ENCODE measurements around a stretch of chr1.

- PRO-cap, result no peak
- RAMPAGE, long total RNA, 4 experiments, result no peak in any of the 4 experiments
Measured at GRCh38 chr1:222044124-222044543, 302.2 kb upstream of the DUSP10 start.

GRCh38 chr1:222669169-222669761, 43.0 kb downstream of the AIDA start:
- PRO-cap, result no peak
- RAMPAGE, long total RNA, 4 experiments, result start-site peak on the minus strand in 1 of 4 experiments, at chr1:222669536-222669559 at its widest, 14 reads per replicate

DNA sequence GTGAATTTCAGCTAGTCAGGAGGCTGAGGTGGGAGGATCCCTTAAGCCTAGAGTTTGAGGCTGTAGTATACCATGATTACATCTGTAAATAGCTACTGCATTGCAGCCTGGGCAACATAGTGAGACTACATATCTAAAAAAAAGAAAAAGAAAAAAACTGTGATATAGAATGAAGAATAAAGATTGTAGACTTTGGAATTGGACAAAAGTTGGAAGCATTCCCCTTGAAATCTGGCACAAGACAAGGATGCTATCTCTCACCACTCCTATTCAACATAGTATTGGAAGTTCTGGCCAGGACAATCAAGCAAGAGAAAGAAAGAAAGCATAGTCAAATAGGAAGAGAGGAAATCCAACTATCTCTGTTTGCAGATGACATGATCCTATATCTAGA, 42.3 kb downstream of the DISP1 start:
- PRO-cap, result no peak
- RAMPAGE, long total RNA, 4 experiments, result no peak in any of the 4 experiments

- PRO-cap, result no peak
- RAMPAGE, long total RNA, 4 experiments, result no peak in any of the 4 experiments
Measured at GRCh38 chr1:223312066-223312857, 51.7 kb downstream of the SUSD4 start.

GRCh38 chr1:223340879-223341704, 22.9 kb downstream of the SUSD4 start:
- PRO-cap, result no peak
- RAMPAGE, long total RNA, 4 experiments, result no peak in any of the 4 experiments

DNA sequence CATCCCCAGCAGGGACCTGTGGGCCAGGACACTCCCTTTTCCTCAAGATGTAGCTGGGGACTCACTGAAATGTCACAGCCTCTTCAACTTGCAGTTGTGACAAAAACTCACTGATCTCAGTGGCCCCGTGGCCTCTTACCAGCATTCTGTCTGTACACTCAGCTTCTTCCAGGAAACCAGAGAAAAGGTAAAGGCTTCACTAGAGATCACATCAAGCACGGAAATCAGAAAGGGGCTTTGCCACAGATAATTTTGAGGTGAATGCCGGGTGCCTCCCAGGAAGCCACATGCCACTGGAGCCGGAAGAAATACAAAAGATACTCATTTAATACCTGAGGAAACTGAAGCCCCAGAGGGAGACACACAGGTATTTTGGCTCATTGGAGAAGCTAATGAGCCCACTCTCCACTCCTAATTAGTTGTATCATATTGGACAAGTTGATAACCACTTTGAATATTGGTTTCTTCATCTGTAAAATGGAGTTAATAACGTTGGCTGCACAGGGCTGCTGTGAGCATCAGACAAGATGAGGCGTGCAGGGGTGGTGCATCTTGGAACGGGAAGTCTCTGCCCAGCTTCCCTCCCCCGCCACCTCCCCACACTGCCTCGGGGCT, 122.4 kb downstream of the CCDC185 start:
- PRO-cap, result no peak
- RAMPAGE, long total RNA, 4 experiments, result no peak in any of the 4 experiments

GRCh38 chr1:223622172-223623125, 43.1 kb downstream of the CAPN8 start:
- PRO-cap, result no peak
- RAMPAGE, long total RNA, 4 experiments, result no peak in any of the 4 experiments

GRCh38 chr1:223641368-223642035, 24.0 kb downstream of the CAPN8 start:
- PRO-cap, result no peak
- RAMPAGE, long total RNA, 4 experiments, result no peak in any of the 4 experiments

DNA sequence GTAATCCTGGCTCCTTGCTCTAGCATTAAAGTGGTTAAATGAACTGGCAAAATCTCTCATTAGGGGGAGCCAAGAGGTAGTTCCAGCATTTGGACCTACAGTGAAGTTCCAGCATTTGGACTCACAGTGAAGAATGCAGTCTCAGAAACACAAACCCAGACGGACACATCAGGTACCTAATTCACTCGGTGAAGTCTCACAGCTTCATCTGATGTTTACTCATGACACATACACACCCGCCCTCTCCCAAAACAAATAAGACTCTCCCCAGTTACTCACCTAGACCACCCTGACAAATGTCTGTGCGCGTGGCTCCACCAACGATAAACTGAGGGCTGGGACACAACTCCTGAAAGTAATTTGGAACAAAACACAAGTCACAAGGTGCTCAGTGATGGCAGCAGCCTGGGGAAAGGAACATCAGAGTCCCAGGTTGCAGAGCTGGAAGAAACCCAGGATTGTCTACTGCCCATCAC, 11.4 kb downstream of the CAPN8 start:
- PRO-cap, result no peak
- RAMPAGE, long total RNA, 4 experiments, result no peak in any of the 4 experiments

GRCh38 chr1:223704795-223705858, 7.2 kb upstream of the CAPN2 start:
- PRO-cap, result no peak
- RAMPAGE, long total RNA, 4 experiments, result no peak in any of the 4 experiments

DNA sequence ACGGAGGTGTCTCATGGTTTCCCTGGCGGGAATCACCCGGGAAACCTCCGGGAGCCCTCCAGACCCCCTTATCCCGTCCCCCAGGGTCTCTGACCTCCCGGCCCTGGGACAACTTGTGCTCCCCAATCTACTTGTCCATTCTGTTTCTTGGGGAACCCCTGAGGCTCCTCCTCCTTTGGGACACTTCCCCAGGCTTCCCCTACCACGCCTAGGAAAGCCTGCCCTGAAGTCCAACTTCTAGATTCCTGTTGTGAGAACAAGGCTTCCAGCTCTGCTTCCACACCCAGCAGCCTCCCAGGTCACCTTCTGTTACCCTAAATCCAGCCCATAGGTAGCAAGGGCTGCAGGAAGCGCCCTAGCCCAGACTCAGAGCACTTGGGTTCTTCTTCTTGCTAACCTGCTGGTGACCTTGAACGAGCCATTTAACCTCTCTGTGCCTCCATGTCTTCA, 1.1 kb downstream of the CAPN2 start:
- PRO-cap, result no peak
- RAMPAGE, long total RNA, 4 experiments, result no peak in any of the 4 experiments

- PRO-cap, result no peak
- RAMPAGE, long total RNA, 4 experiments, result no peak in any of the 4 experiments
Measured at GRCh38 chr1:223713909-223714247, 1.5 kb downstream of the CAPN2 start.

- PRO-cap, result no peak
- RAMPAGE, long total RNA, 4 experiments, result no peak in any of the 4 experiments
Measured at GRCh38 chr1:223759009-223759620, 46.8 kb downstream of the CAPN2 start.

GRCh38 chr1:223770179-223771050, 58.1 kb downstream of the CAPN2 start:
- PRO-cap, result no peak
- RAMPAGE, long total RNA, 4 experiments, result no peak in any of the 4 experiments

DNA sequence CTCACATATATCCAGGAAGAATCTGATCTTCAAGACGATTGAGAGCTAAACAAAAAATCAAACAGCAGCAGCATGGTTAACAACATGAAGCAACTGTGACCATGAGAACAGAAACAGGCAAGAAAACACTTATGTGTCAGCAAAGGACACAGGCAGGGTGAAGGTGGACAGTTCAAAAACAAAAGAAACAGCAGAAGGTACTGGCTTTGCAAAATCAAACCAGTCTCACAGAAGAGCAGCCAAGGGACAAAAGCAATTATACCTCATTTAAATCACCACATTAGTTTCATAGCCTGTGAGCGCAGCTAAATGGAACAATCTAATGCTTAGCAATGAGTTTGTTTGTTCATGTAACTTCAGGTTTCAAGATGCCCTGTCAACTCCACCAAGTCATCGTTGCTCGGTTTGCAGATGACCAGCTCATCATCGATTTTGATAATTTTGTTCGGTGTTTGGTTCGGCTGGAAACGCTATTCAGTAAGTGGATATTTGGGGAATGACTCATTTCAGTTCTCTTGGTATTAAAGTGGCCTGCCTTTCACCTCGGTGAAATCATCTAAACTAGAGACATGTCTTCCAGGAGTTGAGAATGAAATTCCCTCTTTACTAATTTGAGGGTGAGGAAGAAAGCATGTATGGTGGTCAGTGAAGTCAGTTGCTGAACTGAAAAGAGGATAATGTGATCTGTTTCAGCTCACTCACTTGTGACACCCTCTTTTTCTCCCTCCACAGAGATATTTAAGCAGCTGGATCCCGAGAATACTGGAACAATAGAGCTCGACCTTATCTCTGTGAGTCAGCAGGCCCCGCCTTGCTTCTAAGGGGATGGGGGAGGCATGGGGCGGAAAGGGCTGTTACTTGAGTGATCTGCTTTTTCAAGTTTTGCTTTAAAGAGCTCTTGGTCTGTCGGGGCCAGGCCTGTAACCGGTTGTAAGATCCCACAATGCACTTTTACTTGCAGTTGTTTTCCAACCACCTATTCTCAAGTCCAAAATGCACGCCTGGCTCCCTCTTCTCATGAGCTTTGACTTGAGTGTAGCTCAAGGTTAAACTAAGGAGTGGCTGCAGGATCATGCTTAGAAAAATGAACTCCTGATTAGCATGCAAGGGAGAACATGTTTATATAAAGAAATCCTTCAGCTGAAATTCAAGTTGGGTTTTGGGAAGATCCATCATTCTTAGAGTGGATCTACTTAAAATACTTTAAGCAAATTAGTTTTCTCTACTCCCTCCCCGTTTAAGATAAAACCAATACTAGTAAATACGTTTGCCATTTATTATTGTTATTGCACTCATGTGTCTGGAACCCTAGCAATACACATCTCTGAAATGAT, 59.6 kb downstream of the CAPN2 start:
- PRO-cap, result no peak
- RAMPAGE, long total RNA, 4 experiments, result no peak in any of the 4 experiments

DNA sequence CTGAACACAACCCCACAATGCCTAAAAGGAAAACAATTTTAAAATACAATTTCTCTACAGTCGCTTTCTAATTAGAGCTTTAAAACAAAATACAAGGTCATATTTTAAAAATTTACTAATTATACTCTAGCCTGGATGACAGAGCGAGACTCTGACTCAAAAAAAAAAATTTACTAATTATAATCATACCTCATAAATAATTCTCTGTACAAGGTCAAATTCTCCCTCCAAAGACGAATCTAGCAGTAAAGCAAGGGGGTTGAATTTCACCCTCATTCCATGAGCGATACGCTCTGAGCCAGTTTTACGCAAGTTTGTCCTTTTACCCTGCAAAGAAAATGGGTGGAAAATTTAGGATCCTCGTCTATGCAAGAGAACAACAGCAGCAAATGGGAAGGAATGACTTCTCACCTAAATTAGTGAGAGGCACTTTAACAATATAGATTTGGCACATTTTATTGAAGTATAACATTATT, 52.6 kb downstream of the TP53BP2 start:
- PRO-cap, result no peak
- RAMPAGE, long total RNA, 4 experiments, result no peak in any of the 4 experiments

GRCh38 chr1:223824542-223825334, 21.0 kb downstream of the TP53BP2 start:
- PRO-cap, result no peak
- RAMPAGE, long total RNA, 4 experiments, result start-site peak on the minus strand in 1 of 4 experiments, at chr1:223824926-223825359 at its widest, 8 reads per replicate

DNA sequence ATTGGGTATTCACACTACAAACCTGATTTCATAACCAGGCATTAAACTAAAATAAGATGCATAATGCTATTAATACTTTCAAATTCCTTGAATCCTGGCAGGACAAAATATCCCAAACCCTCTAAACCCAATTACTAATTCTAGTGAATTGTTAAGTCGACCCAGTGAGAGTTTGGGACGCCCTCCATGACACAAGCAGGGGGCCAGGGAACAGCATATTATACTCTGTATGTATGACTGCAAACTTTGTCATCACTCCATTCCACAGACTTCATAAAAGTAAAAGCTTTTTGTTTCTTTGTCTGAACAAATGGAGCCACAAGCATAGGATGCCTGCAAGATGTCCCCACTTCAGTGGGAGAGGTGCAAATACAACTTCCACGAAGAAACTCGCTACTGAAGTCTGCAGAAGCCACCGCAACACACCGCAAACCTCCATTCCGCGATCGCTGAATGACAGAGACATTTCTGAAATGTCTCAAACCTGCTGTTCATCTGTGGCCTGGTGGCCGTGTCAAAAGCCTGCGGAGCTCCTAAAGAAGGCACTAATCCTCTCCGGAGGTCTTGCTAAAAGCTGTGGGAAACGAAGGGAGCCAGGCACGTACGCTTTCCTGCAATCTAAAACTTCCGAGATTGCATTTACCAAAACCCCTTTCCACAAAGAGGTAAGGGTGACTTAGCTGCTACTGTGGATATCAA, 1.1 kb downstream of the TP53BP2 start:
- PRO-cap, result no peak
- RAMPAGE, long total RNA, 4 experiments, result no peak in any of the 4 experiments

- PRO-cap, result no peak
- RAMPAGE, long total RNA, 4 experiments, result no peak in any of the 4 experiments
Measured at GRCh38 chr1:223991625-223992351, 122.1 kb upstream of the FBXO28 start.

- PRO-cap, result no peak
- RAMPAGE, long total RNA, 4 experiments, result no peak in any of the 4 experiments
Measured at GRCh38 chr1:224168668-224169513, 14.1 kb upstream of the DEGS1 start.

Measured in suprapubic skin (tissue), 4 donors.